Tongue (tissue), 2 donors: Measurements from ENCODE around the genes ORAI2 and SPDYE2.

GRCh38 chr7:102152638-102153210, 133.9 kb upstream of the SH2B2 start:
- RAMPAGE, long total RNA: no peak

- RAMPAGE, long total RNA: no peak
Measured at GRCh38 chr7:102195133-102195501, 91.6 kb upstream of the SH2B2 start.

GRCh38 chr7:102197016-102197575, 89.6 kb upstream of the SH2B2 start:
- RAMPAGE, long total RNA: no peak

- RAMPAGE, long total RNA: no peak
Measured at GRCh38 chr7:102293102-102293479, 6.4 kb downstream of the SH2B2 start.

DNA sequence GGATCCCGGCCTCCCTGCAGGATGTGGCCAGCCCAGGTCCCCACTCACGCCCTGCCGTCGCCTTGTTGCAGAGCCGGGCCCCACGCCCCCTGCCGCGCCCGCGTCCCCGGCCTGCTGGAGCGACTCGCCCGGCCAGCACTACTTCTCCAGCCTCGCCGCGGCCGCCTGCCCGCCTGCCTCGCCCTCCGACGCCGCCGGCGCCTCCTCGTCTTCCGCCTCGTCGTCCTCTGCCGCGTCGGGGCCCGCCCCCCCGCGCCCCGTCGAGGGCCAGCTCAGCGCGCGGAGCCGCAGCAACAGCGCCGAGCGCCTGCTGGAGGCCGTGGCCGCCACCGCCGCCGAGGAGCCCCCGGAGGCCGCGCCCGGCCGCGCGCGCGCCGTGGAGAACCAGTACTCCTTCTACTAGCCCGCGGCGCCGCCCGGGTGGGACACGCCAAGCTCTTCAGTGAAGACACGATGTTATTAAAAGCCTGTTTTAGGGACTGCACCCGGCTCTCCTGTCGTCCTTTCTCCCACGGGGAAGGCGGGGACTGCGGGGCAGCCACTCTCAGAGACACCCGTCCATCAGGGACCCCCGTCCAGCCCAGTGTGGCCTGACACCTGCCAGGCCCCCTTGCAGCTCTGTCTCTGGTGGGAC, 34.7 kb downstream of the SH2B2 start:
- RAMPAGE, long total RNA: no peak

GRCh38 chr7:102397358-102397807, 1.2 kb downstream of the PRKRIP1 start:
- RAMPAGE, long total RNA: no peak

DNA sequence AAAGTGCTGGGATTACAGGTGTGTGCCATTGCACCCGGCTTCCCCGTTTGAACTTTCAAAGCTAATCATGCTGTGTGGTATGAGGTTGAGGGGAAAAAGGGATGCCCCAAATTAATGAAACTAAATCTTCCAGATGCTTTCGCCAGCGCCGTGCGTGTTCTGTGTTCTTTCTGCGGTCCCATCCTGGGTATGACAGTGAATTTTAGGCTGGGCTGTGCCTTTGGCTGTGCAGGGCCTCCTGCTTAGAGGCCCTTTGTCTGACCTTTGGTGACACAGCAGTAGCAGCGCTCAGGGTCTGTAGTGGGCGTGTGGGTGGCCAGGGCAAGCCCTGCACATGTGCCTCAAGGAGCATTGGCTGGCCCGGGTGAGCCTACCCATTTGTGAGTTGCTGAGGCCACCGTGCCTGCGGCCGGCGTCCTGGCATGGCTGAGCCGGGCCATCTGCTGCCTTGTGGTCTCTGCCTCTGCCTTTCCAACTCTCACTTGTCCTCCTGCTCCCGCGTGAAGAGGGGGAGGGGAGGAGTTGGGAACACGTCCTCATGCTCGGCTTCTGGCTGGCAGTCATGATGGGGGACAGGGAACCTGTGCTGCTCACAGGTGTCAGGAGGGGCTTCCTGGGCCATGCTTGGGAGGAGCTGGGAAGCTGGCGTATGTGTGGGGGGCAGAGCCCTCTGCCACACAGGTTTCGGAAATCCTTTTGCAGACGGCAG, 9.3 kb upstream of the ORAI2 start:
- RAMPAGE, long total RNA: no peak

DNA sequence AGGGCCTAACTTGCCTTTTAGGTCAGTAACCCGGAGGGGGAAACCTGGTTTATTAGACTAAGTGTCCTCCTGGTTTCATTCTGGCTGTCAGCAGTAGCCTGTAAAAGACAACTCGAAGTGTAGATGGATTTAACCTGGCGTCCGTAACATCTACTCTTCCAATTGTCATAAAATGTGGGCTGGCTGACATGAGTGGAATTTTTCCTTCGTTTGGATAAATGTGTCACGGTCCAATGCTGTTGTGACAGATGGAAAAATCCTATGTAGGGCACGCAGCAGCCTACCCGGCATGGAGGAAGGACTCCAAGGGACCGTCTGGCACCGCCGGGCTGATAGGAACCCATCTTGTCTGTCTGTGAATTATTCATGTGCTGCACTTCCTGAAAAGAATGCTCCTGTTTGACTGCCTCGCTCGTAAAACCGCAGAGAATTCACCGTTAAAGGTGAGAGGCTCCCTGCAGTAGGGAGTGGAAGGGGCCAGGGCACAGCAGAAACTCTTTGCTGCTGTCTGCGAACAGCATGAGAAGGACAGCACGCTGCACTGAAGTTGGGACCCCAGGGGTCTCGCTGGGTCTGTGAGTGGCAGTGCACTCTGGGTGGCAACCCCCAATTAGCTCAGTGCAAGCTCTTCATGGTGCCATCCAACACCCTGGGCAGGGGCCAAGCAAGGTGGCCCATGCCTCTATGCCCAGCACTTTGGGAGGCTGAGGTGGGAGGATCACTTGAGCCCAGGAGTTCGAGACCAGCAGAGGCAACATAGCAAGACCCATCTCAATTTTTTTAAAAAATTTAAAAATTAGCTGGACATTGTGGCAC, 1.6 kb upstream of the ORAI2 start:
- RAMPAGE, long total RNA: no peak

GRCh38 chr7:102433275-102434571, at the start of gene ORAI2:
Gene ORAI2, plus strand, starts transcription at chr7:102433575.
- RAMPAGE, long total RNA: no peak

- RAMPAGE, long total RNA: no peak
Measured at GRCh38 chr7:102550967-102551708, at the start of gene SPDYE2. Gene SPDYE2, plus strand, starts transcription at chr7:102551226.

DNA sequence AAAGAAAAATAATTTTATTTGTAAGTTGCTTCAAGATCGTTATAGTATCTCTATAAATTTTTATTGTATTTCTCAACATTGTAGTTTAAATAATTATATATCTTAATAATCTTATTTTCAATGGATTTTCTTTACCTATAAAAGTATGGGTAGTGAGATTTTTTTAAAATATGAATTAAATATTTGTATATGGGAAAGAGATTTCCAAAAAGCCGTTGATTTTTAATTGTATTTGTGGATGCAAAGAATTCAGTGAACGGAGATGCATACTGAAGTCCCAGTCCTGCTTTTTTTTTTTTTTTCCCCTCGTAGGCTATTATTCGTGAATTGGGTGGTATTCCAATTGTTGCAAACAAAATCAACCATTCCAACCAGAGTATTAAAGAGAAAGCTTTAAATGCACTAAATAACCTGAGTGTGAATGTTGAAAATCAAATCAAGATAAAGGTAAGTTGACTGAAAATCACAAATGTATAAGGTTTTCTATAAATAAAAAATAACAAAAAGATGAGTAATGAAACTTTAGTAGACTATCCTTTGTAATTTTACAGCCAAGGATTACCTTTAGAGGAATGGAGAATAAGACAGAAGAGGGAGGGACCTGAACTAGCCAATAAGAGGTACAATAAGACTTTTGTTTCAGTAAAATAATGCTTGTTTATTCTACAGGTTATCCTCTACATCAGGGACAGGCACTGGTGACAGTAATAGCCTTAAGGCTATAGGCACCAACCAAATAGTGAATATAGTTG, 11.6 kb downstream of the ARMC10 start:
- RAMPAGE, long total RNA: no peak

GRCh38 chr7:103152342-103153056, 3.6 kb upstream of the NAPEPLD start:
- RAMPAGE, long total RNA: no peak

- RAMPAGE, long total RNA: no peak
Measured at GRCh38 chr7:103153057-103153599, 4.2 kb upstream of the NAPEPLD start.

DNA sequence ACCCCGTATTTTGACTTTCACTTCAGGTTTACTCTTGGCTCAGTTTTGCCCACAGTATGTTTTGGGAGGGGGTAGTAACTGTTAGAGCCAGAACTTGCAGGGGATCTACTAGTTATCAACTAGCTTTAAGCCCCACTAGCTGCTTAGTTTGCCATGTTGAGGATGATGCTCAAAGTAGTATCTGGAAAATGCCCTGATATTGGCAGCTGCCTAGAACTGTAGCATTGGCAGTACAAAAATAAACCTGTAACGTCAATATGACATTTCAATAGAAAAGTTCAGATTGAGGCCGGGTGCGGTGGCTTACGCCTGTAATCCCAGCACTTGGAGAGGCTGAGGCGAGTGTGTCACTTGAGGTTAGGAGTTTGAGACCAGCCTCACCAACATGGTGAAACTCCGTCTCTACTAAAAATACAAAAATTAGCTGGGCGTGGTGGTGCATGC, 10.8 kb downstream of the PMPCB start:
- RAMPAGE, long total RNA: no peak

DNA sequence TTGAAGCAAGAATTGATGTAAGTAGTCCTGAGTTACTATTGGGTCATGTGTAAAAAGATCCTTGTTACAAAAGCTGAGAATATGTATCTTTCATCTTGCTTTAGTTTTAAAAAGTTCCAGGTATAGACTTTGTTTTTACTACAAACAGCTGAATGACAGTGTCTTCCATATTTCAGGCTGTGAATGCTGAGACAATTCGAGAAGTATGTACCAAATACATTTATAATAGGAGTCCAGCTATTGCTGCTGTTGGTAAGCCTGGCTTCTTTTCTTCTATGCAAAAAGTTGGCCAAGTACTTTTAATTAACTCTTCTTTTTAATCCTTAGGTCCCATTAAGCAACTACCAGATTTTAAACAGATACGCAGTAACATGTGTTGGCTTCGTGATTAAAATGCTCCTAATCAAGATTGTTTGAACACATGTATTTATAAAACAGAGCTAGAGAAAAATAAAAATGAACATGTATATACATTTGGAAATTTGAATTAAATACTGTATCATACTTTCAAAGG, 14.7 kb downstream of the PMPCB start:
- RAMPAGE, long total RNA: no peak

- RAMPAGE, long total RNA: no peak
Measured at GRCh38 chr7:103987363-103987883, 2.0 kb downstream of the RELN start.

DNA sequence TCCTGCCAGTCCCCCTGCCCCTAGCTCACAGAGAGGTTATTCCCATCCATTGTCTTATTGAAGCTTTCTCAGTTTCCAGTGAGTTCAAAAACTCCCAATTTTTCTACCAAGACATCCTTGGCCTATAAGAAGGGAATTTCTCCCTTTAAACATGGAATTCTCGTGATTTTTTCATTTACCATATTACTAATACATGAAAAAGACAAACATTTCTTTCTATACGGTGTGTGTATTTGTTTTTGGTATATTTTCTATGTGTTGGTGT, 142.5 kb downstream of the LHFPL3 start:
- RAMPAGE, long total RNA: no peak

DNA sequence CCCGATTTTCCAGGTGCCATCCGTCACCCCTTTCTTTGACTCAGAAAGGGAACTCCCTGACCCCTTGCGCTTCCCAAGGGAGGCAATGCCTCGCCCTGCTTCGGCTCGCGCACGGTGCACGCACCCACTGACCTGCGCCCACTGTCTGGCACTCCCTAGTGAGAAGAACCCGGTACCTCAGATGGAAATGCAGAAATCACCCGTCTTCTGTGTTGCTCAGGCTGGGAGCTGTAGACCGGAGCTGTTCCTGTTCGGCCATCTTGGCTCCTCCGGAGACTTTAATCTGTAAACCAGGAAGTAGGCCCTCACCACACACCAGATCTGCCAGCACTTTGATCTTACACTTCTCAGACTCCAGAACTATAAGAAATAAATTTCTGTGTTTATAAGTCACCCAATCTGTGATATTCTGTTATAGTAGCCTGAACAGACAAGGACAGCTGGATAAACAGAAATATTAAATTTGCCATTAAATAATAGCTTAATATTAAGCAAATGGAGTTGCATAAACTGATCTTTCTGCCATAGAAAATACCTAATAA, 235.1 kb downstream of the LHFPL3 start:
- RAMPAGE, long total RNA: no peak

DNA sequence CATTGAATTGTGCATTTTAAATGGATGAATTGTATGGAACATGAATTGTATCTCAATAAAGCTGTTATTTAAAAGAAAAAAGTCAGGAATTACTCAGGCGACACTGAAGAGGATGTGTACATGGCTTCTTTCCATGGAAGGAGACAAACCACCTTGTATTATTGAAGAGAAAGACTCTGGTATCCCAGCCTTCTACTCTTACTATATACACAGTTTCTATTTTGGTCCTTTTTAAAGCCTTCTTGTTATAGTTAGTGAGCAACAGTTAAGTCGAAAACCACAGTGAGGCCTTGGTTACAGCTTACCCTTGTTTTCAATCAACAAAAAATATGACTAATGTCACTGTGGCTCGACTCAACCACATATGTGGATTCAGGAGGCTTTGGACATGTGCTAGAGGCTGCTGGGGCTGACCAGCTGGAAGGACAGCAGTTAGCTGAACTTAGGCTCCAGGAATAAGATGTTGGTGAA, 57.0 kb upstream of the KMT2E start:
- RAMPAGE, long total RNA: no peak

- RAMPAGE, long total RNA: no peak
Measured at GRCh38 chr7:105000685-105001447, 13.1 kb upstream of the KMT2E start.